ENCODE results near the genes BCKDHB, IBTK, CYB5R4, MRAP2 and CEP162.

DNA sequence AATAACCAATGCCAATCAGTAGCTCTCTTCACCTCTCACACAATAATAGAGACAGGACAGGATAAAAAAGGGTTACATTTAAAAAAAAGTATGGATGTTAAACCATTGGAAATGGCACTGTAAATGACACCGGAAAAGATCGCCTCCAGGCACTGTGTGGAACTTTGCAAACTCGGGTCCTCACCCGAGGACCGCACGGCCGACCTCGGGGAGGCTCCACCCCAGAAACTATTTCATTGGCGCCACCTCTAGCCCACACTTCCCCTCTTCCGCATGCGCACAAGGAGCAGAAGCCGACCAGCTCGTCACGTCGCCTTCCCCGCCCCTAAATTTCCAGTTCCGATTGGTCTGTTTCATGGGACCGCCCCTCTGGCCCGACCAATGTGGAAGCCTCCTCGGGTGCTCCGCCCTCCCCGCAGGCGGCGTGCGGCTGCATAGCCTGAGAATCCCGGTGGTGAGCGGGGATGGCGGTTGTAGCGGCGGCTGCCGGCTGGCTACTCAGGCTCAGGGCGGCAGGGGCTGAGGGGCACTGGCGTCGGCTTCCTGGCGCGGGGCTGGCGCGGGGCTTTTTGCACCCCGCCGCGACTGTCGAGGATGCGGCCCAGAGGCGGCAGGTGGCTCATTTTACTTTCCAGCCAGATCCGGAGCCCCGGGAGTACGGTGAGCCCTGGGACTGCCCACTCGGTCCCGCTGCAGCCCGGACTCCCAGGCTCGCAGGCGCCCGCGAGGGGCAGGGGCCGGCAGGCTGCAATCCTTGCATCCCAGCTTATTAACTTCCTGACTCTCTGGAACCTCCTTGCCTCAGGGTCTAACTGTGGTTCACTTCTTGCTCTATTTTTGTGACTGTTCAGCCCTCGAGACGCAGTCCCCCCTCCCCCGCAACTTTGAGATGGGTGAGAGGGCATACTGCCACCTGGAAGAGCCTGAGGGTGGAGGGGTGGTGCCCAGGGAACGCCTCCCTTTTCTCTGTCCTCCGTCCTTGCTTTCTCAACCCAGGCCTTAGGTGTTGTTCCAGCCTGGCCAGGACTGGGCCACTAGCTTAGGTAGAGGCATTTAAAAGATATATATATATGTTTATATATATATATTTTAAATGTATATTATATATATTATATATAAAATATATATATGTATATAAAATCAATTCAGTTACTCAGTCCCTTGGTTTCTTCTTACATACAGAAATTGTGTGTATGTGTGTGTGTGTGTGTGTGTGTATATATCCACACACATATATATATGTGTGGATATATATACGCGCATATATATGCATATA, at the start of gene BCKDHB:
Gene BCKDHB (plus strand): TSS at position 442 of the 1,276 bp plus-strand sequence.
- PRO-cap, 2 experiments, result peak in 2 of 2 experiments; most common plus-strand start position 442 of the sequence (in 2); most common minus-strand start position 166 of the sequence (in 1)

DNA sequence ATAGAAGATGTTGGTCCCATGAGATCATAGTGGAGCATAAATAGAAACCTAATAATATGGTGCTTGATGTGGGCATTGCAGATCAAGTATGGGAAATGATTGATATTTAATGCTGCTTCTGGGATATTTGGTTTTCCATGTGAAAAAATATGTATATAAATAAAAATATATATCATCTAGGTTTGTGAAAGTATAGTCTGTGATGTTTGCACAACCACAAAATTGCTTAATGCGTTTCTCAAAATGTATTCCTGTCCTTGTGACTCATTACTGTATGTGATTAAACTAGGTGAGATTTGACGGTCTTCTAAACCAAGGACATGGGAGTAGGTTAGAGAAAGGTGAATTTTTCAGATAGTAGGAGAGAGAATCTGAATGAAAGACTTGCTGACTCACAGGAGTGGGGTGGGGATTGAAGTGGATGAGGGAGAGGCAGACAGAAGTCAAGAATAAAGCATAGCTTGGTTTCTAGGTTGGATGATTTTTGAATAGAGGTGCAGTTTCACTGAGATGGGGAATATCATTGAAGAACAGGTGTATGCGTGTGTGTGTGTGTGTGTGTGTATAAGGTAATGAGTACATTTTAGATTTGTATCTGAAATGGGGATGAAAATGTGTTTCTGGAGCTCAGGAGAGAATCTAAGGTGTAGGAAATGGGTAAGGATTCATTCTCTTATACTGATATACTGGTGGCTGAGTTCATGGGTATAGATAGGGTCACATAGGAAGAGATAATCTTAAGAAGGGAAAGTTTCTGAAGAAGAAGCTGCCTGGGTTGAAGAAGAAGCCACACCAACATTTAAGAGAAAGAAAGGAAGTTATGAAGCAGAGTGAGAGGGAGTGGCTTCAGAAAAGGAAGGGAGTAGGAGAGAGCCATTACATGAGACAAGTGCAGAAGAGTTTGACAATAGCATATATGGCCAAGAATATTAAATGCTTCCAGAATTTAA, 174.3 kb downstream of the BCKDHB start:
- PRO-cap, 2 experiments, result no peak in any of the 2 experiments

GRCh38 chr6:81720184-81720730, 32.2 kb downstream of the TENT5A start:
- PRO-cap, 2 experiments, result no peak in any of the 2 experiments

GRCh38 chr6:81766344-81766995, 14.0 kb upstream of the TENT5A start:
- PRO-cap, 2 experiments, result no peak in any of the 2 experiments

DNA sequence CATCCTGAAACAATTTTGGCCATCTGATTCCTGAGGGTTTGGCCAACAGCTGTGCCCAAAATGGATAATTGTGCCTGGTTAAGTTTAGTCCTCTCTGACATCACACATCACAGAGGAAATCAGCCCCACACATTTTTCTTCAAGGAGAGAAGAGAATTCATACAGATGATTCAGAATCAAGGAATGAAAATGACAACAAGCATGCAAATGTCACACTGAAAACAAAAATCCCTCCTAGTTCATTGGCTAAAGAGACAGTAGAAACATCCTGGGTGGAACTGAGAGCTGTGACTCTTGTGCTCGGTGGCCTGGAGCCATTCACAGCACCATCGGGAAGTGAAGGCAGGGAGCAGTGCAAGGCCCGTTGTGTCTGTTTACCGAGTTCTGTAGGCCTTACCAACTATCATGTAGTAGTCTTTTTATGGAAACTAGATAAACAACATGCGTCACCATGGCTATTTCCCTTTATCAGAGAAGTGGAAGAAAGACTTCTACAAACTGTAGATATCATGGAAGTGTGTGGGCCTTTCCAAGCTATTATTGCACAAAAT, 81.7 kb upstream of the TENT5A start:
- PRO-cap, 2 experiments, result no peak in any of the 2 experiments

DNA sequence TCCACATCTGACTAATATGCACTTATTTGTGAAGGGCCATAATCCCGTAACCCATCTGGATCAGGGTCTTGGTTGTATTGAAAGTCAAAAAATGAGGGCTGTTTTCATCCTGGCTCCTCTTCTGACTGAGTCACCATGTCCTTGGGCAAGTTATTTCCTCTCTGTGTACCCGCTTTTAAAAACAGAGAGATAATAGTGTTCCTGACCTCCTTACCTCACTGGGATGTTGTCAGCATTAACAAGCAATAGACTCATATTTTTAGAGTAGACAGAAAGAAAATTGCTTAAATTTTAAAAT, 233.6 kb downstream of the IBTK start:
- PRO-cap, 2 experiments, result no peak in any of the 2 experiments

- PRO-cap, 2 experiments, result peak in 1 of 2 experiments; most common plus-strand start chr6:82247509 (in 1); most common minus-strand start chr6:82247491 (in 1)
Observed at GRCh38 chr6:82247379-82248185, at the start of gene IBTK. Gene IBTK (minus strand): TSS chr6:82247744.

DNA sequence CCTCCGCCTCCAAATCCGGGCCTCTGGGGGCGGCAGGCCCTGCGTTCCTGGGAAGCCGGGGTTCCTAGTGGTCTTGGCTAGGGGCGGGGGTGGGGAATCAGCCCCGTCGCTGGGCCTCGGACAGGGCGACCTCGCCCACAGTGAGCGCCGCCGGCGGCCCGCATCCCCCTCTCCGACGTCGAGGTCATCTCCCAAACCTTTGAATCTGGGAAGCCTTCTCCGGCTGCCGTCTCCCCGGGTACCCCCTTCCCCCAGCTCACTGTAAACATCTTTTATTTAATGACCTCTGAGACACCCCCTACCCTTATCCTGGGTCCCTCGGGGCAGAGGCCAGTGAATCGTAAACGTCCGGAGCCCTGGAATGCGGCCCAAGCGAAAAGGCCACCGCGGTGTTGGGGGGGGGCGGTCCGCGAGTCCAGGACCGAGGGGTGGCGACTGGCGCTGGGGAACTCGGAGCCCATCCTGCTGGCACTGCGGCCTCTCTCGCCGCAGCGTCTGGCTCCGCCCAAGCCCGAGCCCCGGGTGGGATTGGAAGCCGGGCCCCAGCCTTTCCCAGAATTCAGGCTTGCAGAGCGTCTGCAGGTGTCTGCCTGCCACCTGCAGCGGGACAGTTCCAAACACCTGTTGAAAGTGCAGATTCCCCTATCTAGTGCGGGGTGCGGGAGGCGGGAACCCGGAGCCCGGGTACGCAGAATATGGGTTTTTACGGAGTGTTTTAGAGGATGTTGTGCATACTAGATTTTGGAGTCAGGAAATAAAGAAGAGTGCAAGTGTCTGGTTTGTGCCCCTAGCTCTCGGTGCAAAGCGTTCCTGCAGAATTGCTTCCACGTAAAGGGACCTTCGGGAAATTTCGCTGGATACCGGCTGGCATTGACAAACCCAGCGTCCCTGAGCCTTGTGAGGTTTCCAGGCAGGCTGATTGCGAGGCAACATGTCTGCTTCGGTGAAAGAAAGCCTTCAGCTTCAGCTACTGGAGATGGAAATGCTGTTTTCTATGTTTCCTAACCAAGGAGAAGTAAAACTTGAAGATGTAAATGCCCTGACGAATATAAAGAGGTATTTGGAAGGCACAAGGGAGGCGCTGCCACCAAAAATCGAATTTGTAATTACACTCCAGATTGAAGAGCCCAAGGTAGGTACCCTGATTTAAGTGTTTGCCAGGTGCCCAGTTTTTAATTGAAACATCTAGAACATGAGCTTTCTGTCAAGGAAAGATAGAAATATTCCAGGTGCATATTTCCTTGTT, 787 bp downstream of the RWDD2A start:
- PRO-cap, 2 experiments, result peak in 1 of 2 experiments; most common plus-strand start position 555 of the sequence (in 1); most common minus-strand start position 497 of the sequence (in 1)

DNA sequence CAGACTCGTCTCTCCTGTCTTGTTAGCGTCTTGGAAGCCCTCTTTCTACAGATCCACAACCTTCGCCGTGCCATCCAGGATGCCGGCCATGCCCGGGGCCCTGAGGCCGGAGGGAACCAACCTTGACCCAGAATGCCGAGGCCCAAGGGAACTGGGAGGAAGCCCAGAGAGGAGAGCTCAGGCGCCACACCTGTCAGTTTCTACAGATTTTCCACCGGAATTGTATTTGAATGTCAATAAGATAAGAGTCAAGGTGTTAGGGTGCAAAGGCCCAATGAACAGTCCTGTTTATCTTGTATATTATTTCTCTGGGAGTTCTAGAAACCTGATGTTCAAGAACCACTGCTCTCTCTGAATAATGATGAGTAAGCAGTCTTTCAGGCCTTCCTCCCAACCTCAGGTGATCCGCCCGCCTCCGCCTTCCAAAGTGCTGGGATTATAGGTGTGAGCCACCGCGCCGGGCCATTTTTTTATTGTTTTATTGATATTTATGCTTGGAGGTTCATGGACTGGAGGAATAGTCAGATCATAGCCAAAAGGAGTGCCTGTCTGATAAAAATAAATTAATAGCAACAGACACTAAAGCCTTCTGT, 858 bp upstream of the ME1 start:
- PRO-cap, 2 experiments, result no peak in any of the 2 experiments

DNA sequence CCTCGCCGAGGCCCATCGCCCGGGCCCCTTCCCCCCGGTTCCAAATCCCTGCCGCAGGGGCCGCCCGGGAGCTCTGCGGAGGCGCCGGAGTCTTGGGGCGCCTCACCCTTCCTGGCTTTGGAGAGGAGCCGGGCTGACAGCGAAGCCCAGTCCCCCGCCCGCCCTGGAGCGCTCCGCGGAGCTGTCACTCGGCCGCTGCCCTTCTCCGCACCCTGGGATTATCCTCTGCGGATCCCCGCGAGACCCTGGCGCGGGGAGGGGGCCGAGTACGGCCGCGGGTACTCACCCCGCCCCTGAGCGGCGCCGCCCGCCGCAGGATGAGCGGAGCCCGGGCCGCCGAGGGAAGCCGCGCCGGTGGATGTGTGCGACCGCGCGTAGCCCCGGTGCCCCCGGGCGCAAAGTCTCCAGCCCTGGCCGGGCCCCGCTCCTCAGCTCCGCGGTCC, 321 bp downstream of the SNAP91 start:
- PRO-cap, 2 experiments, result peak in 1 of 2 experiments; most common plus-strand start position 296 of the sequence (in 1); most common minus-strand start position 214 of the sequence (in 1)

DNA sequence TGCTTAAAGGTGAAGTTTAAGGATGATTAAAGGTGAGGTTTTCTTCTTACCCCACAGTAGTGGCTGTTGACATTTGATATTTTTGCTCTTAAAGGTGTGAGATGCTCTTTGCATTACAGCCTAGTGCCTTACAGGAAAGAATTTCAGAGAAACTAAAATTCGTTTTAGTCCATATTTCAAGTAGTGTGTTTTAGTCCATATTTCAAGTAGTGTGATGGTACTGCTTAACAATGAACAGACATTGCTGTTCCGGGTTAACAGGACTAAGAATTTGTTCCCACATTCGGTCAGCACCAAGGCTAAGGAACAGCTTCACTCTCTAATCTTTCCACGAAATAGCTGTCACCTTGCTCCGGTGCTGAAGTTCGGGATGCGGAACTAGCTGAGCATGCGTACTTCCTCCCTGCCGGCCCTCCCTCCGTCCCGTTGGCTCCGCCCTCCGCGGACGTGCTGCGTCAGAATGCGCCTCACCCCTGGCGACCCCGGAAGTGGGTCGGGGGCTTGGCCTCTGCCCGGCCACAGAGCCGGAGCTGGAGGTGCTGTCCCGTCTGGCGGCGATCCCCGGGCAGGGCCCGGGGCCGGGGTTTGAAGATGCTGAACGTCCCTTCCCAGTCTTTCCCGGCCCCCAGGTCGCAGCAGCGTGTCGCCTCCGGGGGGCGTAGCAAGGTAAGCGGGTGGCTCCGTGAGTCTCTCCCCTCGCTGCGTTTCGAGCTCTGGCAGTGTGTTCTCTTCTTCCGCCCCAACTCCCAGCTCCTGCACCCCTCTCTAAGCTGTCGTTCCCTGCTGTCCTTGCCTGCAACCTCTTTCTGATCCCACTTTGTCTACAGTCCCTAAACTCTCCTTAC, at the start of gene CYB5R4:
Gene CYB5R4 (plus strand): TSS at position 498 of the 845 bp plus-strand sequence.
- PRO-cap, 2 experiments, result peak in 1 of 2 experiments; most common plus-strand start position 487 of the sequence (in 1); most common minus-strand start position 336 of the sequence (in 1)

DNA sequence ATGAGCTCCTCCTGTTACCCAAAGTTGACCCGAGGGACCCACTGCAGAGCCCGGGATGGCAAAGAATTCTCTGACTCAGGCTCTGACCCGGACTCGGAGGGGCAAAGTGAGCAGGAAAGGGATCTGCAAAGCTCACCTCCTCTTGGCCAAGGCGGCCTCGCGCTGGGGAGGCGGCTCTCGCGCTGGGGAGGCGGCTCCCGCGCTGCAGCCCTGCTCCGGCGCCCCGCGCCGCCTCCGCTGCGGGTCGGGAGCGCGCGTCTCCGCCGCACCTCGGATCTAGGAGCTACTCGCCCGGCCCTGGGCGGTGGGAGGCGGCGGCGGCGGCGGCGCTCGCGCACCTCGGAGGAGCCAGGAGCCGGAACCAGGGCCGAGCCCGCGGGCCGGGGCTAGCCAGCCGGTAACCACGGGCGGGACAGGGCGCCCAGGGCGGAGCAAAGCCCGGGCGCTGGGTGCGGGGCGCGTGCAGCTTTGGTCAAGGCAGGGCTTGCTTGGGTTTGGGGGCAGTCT, at the start of gene MRAP2:
Gene MRAP2 (plus strand): TSS at position 286 of the 507 bp plus-strand sequence.
- PRO-cap, 2 experiments, result peak in 1 of 2 experiments; most common plus-strand start position 286 of the sequence (in 1); most common minus-strand start position 234 of the sequence (in 1)

- PRO-cap, 2 experiments, result no peak in any of the 2 experiments
Observed at GRCh38 chr6:84152456-84153105, 74.9 kb downstream of the CEP162 start.

DNA sequence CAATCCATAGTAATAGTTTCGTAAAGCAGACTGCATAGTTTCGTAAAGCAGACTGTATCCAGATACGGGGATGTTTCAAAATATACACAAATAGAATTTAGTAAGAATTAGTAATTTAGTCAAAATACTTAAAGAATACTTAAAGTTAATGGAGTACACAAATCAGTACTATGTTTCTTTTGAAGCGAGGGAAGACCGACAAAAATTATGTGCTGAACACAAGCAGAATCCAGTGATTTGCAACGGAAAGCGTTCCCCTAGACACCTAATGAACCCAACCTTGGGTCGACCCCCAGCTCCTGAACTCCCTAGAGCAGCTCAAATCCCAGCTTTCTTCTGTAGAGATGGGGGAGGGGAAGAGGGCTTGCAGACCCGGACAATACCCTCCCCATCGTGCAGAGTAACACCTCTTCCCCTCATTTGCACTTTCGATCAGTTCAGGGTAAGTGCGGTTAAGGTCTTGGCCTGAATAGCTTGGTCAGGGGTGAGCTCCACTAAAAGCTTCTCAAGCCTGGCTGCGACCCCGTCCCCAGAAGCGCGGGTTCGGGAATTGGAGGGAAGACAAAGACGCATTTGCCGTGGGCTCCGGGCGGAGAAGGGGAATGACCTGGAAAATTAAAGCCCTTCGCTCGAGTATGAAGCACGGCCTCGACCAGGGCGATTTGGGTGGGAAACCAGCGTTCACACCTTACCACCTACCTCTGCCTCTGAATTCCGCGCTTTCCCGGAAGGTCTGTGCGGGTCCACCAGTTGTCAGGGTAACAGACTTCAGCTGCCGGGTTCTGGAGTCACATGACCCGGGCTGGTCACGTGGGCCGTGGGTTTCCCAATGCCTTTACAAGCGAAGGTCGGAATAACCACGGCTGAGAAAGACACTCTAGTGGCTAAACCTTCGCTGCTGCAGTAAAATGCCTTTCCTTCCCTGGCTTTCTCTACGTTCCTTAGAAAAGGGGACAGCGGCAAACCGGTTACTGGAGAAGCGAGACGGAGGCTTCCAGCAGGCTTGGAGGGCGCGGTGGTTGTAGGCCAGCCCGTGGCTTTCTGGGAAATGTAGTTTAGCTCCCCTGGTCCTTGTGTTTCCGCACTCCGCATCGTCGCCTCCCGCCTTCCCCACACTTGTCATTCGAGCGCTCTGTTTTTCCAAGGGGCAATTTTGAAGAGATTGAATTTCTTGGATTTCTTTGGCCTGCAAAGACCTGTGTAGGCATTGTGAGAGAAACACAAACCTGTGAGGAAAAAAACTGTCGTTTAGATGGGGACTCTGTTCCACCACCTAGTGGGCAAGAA, at the start of gene CEP162:
Gene CEP162 (minus strand): TSS at position 763 of the 1,287 bp plus-strand sequence.
- PRO-cap, 2 experiments, result peak in 1 of 2 experiments; most common plus-strand start position 1,082 of the sequence (in 1); most common minus-strand start position 735 of the sequence (in 1)

DNA sequence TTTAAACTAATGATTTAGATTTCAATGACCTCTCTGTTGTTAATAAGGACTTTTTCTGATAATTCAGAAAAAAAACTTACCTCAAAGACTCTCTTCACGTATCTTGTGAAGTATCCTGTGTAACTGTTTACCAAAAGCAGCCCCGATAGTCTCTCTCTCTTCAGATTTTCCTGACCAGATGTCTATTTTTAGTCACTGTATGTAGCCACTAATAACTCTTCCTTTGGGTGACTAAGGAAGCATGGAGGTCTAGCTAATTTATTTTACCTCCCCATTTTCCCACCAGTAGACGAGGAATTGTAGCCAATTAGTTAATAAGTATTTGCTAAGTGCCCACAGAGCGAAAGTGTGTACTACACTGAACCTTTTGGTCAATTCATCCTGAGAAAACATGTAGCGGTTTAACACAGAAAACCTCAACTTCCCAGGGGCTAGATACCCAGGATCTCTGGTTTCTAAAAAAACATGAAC, 180.7 kb downstream of the TBX18 start:
- PRO-cap, 2 experiments, result no peak in any of the 2 experiments

GRCh38 chr6:84954114-84954375, 189.6 kb upstream of the TBX18 start:
- PRO-cap, 2 experiments, result no peak in any of the 2 experiments

DNA sequence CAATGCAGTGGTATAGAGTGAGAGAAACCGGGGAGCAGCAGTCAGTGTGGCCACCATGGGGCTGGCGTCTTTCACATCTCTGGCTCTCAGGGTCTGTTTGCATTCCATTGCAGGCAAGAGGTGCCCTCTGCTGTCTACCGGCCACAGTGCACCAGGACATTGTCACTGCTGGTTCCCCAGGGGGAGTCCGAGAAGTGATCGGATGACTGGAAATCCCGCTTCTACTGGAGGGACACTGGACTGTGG, 323.0 kb upstream of the NT5E start:
- PRO-cap, 2 experiments, result no peak in any of the 2 experiments

DNA sequence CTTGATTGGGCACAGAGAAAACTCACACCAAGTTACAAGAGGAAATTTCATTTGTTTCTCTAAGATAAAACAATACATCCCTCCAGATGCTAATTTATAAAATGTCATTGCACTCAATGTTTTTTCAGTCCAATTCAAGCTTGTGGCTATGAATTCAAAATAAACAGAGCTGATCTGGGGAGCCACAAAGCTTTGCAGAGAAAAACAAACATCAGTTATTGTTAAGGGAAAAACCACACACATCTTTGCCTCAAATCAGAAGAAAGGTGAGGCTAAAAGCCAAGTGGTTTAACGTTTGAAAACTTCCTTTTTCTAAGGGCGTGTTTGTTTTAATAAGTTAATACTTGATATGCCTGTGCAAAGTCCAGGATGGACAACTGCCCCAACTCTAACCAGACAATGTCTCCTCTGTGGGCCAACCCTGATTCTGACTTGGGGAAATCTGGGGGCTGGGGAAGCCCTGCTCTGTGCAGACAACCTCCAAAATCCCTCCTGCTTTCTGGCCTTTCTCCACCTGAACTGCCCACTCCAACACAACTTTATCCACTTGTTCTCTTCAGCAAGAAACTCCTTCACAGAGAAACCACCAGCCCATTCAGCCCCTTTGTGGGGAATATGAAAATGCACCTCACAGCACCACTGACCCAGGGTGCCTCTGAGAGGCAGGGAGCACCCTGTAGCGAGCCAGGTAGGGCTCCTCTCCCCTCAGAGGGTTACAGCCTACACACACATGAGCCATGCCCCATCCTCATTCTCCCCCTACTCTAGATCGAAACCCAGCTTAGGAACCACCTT, 44.5 kb upstream of the NT5E start:
- PRO-cap, 2 experiments, result no peak in any of the 2 experiments

- PRO-cap, 2 experiments, result no peak in any of the 2 experiments
Observed at GRCh38 chr6:85453380-85453896, 3.6 kb downstream of the NT5E start.

GRCh38 chr6:85461012-85461687, 11.3 kb downstream of the NT5E start:
- PRO-cap, 2 experiments, result no peak in any of the 2 experiments